ENCODE measurements around a stretch of chr2.

DNA sequence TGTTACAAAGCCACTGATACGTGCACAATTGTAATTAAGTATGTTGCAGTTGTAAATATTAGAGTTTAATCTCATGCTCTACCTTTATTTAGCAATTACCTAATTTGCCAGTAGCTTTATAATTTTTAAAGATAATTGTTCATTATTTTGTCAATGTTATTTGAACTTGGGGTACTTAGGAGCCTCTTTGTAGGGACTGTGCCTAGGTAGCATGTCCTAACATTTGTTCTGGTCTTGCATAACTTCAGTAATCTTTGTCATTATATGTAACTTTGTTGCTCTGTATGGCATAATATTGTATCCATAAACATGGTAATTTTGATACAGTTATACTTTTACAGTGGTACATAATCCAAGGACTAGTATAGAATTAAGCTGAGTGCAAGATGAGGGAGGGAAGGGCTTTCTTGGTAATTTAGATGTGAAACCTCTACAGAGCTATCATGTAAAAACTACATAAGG is 37.6 kb downstream of the CCNT2 start:
- PRO-cap: no peak

DNA sequence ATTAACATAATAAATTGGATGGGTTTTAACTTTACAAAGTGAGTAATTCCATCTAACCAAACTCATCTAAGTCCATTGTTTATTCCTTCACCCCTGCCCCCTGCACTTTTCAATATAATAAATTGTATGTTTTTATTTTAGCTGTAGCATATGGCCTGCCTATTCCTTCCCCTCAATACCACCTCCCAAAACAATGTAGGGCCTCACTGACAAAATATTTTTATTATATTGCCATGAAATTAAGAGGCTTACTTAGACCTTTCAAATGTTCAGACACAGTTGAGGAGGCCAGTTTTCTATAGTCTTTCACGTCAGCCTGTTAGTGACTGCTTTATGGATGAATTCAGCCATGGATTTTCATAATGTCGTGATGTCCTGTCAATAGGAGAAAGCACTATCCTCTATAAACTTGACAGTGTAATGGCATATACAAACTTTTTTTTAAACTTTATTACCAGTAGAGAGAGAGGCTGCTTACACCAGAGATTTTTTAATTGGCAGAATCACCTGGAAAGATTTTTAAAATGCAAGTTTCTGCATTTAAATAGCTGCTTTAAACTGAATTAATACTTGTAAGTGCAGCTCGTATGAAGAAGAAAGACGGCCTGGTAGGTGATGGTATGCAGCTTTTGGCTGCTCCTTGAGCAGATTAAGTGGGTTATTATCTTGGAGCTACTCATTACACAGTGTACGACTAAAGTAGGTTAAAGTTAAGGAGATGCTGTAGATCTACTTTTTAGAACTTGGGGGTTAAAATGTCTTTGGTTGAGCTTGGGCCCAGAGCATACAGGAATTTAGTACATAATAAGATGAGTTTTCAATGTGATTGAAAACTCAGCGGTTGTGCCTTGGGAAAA is 42.7 kb downstream of the CCNT2 start:
- PRO-cap: no peak

DNA sequence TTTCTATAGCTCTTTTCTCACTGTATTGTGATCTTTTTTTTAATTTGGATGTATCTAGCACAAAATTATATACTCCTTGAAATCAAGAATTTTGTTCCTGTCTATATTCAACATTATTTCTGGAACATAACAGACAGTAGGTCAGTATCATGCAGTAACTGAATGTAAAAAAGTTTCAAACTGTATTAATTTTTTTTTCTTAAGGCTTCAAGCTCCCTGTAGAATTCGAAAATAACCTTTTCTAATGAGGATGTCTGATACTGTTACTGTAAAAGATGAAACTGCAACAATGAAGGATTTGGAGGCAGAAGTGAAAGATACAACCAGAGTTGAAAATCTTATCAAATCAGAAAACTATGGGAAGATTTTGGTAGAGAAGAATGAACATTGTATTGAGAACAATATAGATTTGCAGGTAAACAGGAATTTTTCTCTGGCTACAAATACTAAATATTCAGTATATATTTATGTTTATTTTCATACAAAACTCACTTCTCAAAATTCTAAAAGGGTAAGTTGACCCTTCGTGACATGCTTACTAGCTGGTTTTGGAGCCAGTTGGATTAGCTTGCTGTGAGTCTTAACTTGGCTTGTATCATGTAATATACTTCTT is 73.4 kb downstream of the R3HDM1 start:
- PRO-cap: no peak

DNA sequence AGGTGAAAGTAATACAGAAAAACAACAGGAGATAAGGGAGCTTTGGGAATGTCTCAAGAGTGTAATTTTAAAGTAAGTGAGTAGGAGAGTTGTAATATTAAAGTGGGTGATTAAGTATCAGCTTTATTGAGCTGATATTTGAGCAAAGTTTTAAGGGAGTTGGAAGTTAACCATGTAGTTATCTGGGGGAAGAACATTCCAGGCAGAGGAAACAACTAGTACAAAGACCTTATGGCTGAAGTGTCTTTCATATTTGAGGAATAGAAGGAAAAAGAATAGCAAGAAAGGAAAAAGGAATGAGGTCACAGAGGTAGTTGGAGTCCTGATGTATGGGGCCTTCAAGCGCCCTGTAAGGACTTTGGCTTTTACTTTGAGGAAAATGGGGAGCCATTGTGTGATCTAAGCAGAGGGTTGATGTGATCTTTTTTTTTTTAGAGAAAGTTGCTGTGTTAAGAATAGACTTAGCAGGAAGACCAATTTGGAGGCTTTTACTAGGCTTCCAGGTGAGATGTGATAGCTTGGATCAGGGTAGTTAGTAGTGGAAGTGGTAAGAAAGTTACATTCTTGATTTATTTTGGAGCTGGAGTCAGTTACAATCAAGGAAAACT is 4.9 kb downstream of the UBXN4 start:
- PRO-cap: no peak

DNA sequence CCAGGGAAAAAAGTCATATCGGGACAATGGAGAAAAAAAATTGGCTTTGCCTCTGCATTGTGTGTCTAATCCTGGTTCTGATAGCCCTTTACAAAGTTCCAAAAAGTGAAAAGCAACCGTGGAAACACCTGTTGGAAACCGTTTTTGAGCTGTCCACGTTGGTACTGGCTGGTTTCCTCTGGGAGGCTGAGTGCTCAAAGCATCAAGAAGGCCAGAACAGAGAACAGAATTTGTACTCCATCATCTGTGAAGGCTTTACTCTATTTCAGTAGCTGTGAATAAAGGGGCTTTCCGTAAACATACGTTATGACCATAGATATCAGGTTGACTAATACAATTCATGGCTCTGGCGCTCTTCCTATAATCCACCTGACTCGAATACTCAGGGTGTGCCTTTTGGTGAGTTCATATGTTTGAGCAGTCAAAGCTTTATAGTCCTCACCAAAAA is 65.6 kb downstream of the CXCR4 start:
- PRO-cap: no peak

GRCh38 chr2:136118834-136119946 is 1.2 kb upstream of the CXCR4 start:
- PRO-cap: bidirectional peak, plus-strand start at chr2:136119387, minus-strand start at chr2:136119177; bidirectional peak, plus-strand start at chr2:136119680, minus-strand start at chr2:136119529

GRCh38 chr2:136131432-136132013 is 13.6 kb upstream of the CXCR4 start:
- PRO-cap: bidirectional peak, plus-strand start at chr2:136131772, minus-strand start at chr2:136131568

DNA sequence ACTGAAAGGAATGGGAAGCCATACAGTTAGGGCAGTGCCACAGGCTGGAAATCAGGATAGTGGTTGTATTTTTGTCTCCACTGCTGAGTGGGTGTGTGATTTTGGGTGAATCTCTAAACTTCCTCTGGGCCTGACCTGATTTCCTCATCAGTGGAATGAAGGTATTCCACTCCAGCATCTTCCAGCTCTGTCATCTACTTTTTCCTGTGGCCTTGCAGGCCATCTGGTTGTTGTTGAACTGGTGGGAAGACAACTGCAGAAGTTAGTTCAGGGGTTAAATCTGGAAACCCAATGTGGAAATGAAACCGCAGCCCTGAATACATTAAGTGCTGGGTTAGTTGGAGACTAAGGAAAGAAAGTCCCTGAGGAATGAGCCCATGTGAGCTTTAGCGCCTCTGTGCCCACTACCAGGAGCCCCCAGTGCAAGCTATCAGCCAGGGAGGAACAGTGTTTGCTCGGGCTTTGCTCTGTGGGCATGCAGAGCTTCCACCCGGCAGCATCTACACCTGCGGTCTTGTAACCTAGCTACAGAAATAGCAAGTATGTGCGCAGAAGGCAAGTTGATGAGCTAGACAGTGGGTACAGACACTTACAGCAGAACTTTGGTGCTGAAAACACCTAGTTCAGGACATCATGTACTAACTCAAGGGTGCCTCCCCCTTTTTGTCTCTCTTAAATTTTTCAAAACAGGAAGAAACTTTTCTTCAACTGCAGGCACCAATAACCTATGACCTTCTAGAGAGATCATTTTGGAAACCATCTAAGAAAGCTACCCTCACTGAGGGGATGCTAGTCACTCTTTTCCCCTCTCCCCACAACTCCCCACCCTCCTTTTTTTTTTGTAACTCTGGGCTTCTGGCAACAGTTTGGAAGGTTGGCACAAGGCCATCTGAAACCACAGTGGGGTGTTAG is 18.1 kb upstream of the CXCR4 start:
- PRO-cap: bidirectional peak, plus-strand start at position 747 of the sequence, minus-strand start at position 516 of the sequence

GRCh38 chr2:136139512-136140013 is 21.6 kb upstream of the CXCR4 start:
- PRO-cap: bidirectional peak, plus-strand start at chr2:136139888, minus-strand start at chr2:136139781

- PRO-cap: bidirectional peak, plus-strand start at chr2:136206966, minus-strand start at chr2:136206760
Measured at GRCh38 chr2:136206492-136207060, 88.6 kb upstream of the CXCR4 start.

- PRO-cap: no peak
Measured at GRCh38 chr2:136253380-136254114, 135.6 kb upstream of the CXCR4 start.

DNA sequence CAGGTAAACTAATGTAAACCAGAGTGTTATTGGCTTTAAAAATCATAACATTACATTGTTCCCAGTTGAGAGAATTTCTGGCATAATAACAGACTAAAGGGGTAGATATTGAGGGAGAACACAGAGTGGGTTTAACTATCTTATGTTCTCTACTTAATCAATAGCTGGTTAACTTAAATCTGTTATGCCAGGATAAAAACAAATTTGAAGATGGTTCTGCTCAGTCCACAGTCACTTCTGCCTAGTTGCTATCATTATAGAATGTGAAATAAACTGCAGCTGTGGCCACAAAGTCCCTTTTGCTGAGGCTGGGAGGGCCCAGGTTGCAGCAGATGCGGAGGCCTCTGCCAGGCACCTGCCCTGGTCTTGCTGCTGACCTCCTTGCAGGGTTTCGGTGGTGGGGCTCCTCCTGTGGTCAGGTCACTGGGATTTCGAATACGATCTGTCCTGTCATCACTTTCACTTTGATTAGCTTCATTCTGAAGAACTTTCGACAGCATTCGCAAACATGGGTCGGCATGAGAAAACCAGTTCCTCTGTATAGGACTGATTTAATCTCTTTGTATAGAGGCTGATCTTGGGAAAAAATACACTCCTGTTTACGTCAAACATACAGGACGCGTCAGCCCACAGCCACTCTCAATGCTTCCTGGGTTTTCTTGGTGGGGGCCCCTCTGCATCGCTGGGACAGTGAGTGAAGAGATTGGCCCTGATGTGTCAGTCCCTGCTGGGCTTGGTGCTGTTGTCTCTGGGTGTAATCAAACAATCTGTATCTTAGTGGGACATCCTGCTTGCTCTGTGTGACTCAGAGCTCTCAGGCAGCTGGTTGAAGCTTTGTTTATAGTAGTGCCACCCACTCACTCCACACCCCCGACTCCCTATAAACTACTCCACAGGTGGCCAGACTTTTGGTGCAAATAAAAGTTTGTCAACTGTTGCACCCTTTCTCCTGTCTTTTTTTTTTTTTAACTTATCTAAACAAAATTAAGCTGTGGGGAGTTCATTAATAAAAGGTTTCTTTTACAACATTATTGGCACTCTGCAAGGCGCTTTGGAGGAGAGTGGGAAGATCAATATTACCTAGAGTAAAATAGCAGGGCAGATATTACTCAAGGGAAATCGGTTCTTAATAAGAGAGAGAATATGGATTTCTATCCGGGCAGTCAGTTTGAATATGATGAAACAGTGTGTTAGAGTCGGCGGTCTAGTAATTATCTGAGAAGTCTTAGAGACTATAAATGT is 209.4 kb upstream of the CXCR4 start:
- PRO-cap: bidirectional peak, plus-strand start at position 799 of the sequence, minus-strand start at position 538 of the sequence

DNA sequence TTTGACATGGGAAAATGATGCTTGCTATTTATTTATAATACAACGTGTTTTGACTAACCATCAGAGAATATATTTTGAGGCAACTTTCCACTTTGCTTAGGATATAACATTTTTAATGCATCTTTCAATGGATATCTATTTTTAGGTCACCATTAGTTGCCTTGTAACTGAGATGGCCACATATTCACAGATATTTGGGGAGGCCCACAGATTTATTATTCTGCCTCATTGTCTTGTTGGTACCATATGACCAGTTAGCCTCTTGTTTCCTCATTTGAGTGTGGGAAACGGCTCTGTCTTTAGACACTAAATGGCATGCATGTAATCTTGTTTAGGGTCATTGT is 260.5 kb upstream of the CXCR4 start:
- PRO-cap: no peak

DNA sequence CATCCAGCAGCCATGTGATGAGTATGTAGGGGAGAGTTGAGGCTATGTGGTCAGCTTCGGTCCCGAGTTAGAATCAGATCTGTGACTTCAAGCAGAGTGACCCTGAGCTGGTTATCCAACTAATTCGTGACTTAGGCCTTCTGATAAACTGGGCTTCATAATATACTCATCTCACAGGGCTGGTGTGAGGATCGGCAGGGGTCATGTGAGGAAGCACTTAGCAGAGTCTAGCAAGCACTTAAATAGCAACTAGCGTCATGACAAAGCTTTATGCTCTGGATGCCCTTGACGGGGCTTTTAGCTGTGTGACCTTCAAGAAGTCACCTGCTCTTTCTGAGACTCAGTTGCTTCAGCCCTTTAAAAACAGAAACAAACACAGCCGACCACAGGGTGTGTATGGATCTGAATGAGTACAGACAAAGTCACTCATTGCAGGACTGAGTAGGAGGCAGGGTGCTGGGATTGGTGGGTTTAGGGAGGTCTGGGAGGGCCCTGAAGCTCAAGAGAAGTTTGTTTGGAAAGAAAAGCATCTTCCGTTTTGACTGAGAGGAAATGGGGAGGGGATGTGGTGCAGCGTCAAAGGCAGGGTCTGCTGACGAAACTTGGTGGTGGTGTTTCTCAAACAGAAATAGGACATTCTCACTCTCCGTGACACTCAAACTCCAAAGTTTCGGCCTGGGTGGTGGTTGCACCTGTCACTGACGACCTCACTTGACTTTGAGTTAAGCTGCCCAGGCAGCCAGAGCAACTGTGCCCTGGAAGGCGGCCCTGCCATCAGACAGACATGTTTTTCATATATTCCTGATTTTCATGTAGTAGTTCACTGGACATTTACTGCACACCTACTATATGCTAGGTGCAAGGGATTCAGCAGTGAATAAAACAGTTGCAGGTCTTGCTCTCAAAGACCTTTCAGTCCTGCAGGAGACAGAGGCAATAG is 264.2 kb upstream of the CXCR4 start:
- PRO-cap: bidirectional peak, plus-strand start at position 265 of the sequence, minus-strand start at position 215 of the sequence; bidirectional peak, plus-strand start at position 672 of the sequence, minus-strand start at position 512 of the sequence

DNA sequence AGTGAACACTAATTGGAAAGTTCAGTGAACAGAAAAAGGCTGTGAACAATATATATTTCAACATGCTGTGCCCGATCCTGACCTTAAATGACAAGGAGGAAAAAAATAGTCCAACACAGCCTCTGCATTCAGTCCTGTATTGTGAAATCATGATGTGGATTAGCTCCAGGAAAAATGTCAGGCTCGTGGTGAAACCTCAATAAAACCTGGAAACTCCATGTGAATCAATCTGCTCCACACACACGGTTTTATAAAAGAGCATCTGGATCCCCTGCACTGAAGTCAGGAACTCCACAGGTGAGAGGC is 145.4 kb upstream of the SPOPL start:
- PRO-cap: no peak

DNA sequence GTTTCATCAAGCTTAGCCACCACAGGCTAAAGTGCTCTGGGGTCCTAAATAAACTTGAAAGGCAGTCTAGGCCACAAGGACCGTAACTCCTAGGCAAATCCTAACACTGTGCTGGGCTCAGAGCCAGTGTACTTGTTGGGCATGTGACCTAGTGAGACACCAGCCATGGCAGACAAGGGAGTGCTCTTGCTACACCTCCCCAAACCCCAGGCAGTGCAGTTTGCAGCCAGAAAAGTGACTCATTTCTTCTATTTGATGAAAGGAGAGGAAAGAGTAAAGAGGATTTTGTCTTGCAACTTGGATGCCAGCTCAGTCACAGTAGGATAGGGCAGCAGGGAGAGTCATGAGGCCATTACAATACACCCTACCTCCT is 105.7 kb upstream of the SPOPL start:
- PRO-cap: no peak

DNA sequence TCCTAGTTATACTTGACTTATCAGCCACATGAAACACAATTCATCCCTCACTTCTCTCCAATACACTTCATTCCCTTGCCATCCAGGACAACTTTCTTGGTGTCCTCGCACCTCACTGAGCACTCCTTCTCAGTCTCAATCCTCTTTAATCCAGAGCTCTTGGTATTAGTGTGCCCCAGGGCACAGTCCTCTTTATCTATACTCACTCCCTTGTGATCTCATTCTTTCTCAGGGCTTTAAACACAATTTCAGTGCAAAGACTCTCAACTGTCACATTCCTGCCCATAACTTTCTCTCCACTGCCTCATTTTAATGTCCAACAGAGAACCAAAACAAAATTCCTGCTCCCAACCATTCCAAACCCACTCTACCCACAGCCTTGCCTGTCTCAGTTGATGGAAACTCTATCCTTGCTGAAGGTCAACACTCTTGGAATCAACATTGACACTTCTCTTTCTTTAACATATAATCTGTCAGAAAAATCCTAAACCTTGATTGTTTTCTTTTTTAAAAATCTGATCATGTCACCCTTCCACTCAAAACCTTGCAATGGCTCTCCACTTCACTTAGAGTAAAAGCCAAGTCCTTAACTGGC is 60.7 kb upstream of the SPOPL start:
- PRO-cap: no peak

DNA sequence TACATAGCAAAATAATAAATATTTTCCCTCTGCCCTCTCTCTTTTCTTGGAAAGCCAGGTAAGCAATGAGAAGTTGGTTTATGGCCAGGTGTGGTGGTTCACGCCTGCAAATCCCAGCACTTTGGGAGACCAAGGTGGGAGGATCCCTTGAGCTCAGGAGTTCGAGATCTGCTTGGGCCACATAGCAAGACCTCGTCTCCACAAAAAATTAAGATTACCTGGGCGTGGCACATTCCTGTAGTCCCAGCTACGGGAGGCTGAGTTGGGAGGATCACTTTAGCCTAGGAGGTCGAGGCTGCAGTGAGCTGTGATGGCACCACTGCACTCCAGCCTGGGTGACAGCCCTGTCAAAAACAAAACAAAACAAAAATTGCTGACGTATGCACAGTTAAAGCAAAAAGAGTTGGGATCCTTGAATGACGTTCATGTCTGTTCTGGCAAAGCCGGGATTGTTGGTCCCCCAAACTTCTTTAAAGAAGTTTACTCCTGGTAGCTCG is 985 bp upstream of the SPOPL start:
- PRO-cap: no peak

- PRO-cap: no peak
Measured at GRCh38 chr2:142462817-142463037, 331.9 kb upstream of the LRP1B start.

DNA sequence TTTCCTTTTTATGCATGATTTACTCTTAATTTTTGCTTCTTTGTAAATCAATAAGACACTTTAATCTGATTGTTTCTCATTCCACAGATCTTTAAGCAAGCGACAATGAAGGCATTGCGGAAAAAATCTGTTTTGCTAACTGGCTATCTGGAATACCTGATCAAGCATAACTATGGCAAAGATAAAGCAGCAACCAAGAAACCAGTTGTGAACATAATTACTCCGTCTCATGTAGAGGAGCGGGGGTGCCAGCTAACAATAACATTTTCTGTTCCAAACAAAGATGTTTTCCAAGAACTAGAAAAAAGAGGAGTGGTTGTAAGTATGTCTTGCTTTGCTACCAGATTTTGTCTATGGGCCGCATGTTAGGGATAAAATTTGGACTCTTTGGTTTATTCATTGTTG is 88.9 kb upstream of the ARHGAP15 start:
- PRO-cap: no peak

Measured in vermiform appendix (tissue), 1 donor.